Skin of body (tissue), 2 donors: ENCODE measurements around a stretch of chr7.

GRCh38 chr7:44914999-44915608, 29.8 kb upstream of the PURB start:
- RAMPAGE, long total RNA = no peak

DNA sequence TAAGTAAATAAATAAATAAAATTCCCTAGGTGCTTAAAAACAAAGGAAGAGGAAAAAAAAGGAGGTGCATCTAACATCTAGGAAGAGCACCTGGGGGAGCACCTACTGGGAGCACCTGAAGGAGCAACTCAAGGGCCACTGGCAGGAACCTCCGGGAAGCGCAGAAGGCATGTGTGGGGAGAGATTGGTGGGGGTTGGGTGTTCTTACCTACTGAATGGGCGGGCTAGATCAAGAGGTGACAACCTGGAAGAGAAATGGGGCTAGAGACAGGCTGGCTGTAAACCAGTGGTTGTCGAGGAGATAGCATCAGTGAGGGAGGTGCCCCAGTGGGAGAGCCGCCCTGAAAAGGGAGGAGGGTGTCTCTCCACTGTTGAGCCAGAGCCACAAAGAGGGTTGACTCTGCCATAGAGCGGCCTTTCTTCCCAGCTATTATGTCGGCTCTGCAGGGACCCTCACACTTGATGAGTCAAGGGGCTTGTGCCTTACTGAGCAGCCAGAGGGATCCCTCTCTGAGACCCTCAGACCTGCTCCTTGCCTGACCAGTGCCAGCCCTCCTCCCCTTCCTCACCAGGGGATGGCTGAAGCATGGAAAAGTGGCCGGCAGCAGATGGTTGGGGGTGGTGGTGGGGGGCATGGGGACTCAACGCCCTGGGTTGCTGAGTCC, 36.3 kb upstream of the PURB start:
- RAMPAGE, long total RNA = no peak

DNA sequence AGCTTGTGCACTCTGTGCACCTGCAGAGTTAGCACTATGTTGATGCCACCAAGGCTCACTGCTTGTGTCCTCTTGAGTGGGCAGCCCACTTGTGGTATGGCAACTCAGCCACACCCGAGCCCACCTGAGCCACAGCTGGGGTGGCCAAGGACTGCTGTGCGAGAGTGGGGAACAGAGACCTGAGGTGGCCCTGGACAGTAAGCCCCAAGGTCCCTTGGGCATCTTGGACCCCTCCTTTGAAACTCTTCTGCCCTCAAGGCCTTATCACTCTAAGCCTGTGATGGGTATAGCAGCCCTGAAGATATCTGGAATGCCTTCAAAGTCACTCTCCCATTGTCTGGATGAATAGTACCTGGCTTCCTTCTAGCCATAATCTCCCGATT, 25.6 kb downstream of the MYO1G start:
- RAMPAGE, long total RNA = no peak

- RAMPAGE, long total RNA = no peak
These were observed 2.2 kb downstream of the MYO1G start for GRCh38 chr7:44976461-44977092.

DNA sequence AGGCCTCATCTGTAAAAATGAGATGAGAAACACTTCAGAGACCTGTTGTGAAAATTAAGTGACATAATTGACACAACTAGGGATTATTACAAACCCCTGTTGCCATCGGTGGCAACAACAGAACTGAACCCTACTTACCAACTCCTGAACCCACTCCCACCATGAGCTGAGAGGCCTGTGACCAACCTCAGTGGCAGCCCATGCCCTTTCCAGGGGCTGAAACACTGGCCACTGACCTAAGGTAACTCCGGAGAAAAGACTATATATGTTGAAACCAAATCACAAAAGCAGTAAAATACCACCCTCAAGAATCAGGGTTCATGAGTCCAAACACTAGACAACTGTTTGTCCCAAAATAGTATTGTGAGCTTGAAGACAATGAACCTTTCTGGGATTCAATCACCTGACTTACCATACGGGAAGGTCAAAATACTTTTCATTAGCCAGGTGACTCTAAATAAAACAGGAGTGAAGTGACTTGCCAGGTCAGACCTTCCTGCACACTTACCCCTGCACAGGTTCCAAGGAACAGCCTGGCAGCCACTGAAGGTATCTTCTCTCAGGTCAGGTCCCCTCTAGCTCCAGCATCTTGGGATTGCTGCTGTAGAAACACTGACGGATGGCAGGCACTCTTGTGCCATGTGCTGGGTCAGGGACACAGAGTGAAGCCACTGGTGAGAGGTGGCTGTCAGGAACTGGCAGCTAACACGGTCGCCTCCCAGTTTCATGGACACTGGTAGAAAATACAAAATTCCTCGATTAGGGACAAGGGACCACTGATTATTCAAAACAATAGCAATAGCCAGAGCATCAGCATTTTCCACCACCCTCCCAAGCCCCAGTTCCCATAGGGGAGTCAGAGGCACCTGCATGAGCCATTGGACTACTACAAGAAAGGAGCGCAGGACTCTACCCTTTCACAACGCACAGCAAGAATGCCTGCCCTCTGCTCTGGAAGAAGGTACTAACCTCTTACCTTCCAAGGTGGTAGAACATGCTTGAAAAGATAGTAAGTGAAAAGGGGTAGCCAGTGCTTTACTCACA, 4.8 kb upstream of the MYO1G start:
- RAMPAGE, long total RNA = no peak

GRCh38 chr7:45035930-45036468, 36.0 kb downstream of the CCM2 start:
- RAMPAGE, long total RNA = no peak

- RAMPAGE, long total RNA = no peak
These were observed 110.1 kb downstream of the CCDC201 start for GRCh38 chr7:45762737-45763319.

DNA sequence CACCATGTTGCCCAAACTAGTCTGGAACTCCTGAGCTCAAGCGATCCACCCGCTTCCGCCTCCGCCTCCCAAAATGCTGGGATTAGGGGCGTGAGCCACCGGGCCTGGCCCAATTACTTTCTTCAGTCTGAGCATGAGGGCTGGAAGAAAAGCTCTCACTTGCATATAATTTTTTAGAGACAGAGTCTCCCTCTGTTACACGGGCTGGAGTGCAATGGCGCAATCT, 105.2 kb downstream of the CCDC201 start:
- RAMPAGE, long total RNA = no peak

DNA sequence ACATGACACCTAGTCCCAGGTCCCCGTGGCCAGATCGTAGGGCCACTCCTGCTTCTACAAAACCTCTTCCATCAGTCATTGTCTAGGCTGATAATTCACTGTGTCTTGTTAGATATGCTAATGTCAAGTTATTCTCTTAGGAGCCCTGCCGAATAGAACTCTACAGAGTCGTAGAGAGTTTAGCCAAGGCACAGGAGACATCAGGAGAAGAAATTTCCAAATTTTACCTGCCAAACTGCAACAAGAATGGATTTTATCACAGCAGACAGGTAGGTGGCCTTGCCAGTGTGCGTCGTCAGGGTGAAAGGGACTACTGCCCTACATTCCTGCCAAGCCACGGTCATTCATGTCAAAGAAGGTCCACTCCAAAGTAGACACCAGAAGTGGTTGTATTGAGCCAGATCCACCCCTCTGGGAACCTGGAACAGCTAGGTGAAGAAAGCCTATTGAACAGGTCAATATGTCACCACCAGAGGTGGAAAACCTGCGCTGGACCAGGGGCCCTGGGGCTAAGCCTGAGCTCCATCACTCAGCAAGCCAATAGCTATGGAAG, 3.6 kb downstream of the IGFBP1 start:
- RAMPAGE, long total RNA = no peak

DNA sequence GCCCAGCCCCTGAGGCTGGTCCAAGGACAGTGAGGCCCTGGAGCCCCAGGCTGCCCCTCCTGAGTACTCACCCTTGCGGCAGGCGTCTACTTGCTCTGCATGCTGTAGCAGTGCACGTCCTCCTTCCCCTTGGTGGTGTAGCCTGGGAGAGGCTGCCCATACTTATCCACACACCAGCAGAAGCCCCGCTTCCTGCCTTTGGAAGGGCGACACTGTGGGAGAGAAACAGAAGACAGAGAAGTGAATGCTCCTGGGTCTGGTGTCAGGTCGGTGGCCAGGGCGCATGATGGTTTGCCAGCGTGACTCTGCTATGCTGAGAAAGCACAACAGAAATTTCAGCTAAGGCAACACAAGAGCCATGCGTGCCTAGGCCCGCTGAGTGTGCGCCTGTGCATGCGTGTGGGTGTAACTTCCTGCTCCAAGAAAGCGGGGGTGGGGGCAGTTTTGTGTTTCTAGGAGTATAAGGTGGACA, 6.3 kb downstream of the IGFBP3 start:
- RAMPAGE, long total RNA = no peak

GRCh38 chr7:45916994-45917671, 3.9 kb downstream of the IGFBP3 start:
- RAMPAGE, long total RNA = no peak

DNA sequence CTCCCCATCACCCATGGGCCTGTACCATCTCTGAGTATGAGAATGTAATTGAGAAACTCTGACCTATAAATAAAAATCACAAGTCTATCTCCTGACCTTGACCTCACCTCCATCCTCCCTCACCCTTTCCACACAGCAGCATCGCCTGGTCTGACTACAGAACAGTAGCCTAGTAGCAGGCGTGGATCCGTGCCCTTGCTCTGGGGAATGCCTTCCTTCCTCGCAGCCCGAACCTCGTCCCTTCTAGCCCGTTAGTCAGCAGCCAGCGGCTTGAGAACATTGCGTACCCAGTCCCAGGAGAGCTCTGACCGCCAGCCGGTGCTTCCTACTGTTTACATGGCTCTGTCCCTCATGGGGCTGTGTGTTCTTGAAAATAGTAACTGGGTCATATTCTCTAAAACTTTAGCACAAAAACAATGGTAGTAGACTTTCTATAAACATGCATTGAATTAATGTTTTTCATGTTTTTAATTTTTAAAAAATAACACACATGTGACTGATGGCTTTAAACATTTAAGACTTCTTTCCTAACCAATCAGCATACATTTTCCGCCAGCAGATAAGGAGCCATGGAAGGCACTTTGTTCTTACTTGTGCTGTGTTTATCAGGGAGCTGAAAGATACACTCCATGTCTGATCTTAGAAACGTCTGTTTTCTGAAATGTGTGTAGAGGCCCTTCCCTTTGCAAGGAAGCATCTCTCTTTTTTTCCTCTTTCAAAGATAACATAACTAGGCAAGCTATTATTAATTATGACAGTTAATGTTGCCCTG, 682.8 kb upstream of the IGFBP3 start:
- RAMPAGE, long total RNA = no peak

- RAMPAGE, long total RNA = no peak
These were observed 817.8 kb downstream of the TNS3 start for GRCh38 chr7:46763853-46764692.

DNA sequence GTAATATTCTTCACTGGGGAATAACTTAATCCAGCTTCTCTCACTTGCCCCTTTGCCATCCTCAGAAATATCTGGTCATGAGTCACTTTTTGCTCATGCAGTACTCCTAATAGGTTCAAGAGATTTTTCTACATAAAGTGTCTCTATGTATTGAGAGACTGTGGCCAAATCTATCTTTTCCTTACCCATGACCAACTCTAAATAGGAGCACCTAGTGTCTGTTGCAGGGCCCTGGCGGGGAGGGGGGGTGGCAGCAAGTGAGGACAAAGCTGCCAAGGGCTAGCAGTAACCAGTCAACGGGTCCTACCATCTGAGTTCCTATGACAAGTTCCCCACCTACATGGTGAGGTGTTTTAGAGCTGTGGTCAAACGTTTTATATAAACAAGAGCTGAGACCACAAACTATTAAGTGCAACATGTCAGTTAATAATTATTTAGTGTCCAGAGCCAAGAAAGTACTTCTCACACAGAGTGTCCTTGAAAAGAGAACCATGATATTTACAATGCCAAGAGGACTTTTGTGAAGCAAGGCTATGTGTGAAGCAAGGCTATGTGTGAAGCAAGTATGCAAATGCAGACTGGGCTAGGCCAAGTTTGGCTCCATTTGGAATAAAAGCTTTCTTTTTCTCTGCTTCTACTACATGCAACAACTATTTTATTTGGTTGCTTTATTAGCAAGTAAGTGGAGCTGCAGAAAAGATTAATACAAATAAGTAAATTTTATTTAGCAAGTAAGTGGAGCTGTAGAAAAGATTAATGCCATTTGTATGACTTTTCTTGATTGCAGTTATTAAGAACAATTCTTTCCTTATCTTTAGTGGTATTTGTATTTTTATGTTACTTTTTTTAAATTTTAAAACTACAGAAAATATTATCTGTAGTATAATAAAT, 434.6 kb downstream of the TNS3 start:
- RAMPAGE, long total RNA = no peak

DNA sequence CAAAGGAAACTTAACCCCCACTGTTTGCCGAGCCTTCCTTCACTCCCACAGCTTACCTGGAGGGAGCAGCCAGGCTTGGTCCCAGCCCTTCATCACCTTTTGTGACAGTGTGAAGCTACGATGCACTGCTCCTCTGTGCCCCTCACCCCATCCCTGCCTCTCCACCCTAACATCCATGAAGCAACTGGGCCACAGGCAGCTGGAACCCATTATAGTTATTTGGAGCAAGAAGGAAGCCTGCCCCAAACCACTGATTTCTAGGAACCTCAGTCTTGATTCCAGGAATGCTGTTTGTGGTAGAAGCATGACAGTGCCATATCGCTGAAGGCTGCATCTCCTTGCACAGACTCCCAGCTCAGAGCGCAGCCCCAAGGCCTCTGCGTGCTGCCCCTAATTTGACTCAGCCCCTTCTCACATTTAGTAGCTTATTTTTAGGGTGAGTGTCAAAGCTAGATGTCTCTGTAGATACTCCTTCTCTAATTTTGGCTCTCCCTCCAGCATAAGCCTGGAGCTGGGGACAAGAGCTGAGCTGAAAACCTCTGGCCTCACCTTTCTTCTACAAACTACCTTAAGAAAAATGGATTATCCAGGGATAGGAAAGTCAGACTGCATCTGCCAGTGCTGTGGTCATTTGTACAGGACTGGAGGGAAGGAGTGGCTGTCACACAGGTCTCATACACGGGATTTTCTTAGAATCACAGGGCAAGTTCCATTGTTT, 363.0 kb downstream of the TNS3 start:
- RAMPAGE, long total RNA = no peak

GRCh38 chr7:47326162-47326632, 255.7 kb downstream of the TNS3 start:
- RAMPAGE, long total RNA = no peak

DNA sequence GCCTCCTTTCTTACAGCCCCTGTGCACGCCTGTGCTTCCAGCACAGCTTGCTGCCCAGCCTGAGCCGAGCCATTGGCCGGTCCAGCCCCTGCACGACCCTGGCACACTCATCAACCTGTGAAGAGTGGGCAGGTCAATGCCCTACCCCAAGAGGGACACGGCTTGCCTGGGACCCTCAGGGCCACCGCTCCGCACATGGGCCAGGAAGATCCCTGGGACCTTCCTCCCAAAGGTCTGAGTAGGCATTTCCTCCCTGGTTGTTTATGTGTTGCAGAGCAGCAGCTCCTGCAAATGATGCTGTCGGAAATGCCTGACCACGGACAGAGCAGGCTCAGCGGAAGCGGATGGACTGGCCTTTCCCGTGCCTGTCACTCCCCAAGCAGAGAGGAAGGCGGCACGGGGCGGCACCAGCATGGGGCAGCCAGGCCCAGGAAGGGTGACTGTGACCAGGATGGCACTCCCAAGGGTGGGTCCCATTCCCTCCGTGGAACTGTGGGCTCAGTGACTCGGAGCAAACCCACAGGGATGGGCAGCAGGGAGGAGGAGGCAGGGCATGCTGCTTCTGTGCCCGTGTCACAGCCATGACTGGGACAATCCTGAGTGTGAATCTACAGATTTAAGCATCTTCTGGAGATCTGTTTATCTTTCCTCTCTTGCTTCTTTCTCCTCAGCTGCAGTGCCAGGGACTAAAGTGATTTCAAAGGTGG, 252.4 kb downstream of the TNS3 start:
- RAMPAGE, long total RNA = no peak

DNA sequence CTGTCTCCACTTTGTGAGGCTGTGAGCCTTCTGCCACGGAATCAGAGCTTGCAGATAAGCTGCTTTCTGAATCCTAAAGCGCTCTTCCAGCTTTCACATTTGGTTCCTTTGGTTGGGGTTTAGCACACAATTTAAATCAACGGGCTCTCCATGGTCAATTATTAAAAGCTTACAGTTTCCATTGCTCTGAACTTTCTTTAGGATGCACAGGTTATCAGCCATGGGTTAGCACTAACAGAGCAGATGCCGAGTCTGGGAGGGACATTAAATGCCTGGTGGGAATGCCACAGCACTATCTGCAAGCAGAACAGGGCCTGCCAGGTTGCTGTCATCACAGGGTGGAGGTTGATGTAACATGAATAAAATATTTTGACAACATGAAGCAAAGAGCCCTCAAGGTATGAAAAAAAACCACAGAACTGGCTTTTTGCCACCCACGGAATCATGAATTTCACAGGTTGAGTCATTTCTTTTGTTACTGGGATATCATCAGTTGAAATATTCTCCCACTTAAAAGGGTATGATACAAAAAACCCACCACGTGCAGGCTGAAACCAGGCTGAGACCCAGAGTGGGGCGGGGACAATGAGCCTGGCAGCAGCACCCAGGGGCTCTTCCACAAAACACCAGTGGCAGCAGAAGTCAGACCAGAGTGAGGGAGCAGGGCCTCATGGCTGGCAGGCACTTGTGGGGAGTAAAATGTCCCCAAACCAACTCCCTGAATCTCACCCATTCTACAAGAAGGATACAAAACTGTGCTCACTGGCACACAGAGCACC, 220.2 kb downstream of the TNS3 start:
- RAMPAGE, long total RNA = no peak

GRCh38 chr7:47464976-47465513, 116.9 kb downstream of the TNS3 start:
- RAMPAGE, long total RNA = no peak

DNA sequence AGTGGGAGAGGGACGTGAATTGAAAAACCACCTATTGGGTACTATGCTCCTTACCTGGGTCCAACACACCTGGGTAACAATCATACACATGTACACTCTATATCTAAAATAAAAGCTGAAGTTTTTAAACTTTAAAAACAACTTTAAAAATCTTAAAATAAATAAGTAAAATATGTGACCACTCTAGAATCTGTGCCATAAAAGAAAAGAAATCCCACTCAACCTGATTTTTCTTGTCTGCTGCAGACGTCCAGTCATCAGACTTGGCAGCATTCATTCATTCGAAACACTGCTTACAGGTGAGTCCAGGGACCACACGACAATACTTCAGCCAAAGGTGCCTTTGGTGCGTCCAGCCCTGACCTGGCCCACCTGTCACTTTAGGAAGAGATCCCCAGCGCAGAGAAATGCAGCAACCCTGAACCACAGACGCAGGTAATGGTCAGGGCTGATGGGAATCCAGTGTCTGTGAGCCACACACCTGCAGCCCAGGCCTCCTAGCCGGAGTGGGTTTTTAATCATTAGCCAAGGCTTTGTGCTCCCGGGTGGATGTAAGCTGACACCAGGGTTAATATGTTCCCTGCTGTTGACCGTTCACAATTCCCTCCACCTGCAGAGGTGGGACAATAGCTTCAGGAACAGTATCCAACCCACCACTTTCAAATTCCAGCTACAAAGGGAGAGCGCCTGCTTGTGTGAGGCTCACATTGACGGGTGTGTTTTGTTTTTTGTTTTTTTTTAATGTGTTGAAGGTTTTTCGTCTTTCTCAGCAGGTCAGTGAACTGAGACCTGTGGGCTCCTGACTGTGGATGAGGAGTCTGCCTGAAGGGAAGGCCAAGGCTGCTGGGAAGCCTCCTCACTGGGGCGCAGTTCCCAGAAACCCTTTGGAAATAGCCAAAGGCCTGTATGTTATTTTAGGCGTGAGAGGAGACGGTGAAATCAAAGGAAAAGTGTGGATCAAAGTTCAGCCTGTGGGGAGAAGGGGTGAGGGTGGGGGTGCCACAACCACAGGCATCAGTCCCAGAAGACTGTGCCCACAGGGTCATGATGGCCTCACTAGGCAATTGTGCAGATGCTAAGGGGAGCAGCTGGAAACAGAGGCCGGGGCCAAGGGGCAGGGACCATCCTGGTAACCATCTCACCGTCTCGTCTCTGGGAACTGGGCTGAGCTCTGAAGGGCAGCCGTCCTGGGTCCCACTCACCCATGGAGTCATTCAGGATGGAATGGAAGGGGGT, 111.3 kb downstream of the TNS3 start:
- RAMPAGE, long total RNA = no peak